Measurements from ENCODE around the genes NPEPPS and TBKBP1.

DNA sequence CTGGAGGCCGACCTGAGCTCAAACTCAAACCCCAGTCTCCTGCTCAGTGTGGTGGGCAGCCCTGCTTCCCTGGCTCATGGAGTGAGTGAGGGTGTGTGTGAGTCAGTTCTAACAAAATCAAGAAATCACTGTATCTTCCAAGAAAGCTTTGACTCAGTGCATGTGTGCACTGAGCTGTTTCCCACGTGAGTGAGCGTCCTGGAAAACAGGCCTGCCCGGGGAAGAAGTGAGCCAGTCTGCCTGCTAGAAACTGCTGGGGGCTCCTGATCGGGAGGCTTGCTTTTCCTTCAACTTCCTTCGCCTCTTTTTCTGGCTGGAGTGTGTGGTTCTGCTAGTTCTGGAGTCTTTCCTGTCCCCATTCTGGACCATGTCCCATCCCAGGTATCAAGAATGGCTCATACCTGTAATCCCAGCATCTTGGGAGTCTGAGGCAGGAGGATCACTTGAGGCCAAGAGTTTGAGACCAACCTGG, 15.1 kb upstream of the WNT3 start:
- PRO-cap, 2 experiments: no peak in any of the 2 experiments

DNA sequence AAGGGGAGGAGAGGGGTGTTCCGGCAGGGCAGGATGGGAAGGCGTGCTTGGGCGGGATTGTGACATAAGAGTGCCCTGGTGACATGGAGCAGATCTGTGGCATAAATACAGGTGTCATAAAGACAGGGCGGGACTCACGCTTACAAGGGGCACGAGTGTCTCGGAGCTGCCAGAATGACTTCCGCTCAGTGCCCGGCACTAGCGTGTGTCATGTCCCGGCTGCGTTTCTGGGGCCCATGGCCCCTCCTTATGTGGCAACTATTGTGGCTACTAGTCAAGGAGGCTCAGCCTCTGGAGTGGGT, 37.9 kb upstream of the RPRML start:
- PRO-cap, 2 experiments: no peak in any of the 2 experiments

DNA sequence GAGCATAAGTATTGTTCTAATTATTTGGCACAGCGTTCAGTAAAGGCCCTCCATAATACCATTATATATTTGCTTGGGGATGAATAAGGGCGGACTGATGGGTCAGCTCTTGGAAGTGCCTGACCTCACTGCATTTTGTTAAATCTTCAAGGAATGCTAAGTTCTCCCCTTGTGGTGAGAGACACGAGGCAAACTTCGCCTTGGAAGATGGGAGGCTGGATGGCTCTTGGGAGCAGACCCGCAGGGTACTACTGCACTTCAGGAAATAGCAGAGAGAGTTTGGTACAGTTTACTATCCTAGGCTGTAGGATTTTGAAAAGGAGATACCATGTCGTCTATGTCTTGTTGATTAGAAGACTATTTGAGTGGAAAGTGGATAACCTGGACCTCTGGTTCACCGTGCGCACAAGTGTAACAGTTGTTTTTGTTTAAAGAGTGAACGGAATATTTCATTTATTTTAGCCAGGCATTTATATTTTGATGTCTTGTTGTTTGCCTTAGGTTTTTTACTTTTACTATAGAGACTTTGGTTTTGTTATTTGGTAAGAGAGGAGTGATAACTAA, 87.1 kb upstream of the RPRML start:
- PRO-cap, 2 experiments: no peak in any of the 2 experiments

GRCh38 chr17:47067200-47067958, 88.3 kb upstream of the RPRML start:
- PRO-cap, 2 experiments: peak in 2 of 2 experiments; most common minus-strand start chr17:47067519 (in 1)

DNA sequence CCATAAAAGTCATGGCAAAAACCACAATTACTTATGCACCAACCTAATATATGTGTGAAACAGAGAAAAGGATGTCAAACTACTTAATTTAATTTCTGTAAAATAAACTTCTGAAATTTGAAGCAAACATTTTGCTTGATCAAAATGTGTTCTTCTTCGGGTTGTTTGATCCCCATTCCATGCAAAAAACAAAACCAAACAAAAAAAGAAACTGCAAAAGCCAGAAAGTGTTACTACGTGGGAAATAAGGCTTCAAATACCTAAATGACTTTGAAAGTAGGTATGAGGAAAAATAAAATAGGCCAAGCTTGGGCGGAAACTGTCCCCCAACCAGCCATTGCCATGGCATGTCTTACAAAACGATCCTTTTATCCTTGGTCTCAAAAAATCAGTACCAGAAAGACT, 70.6 kb downstream of the CDC27 start:
- PRO-cap, 2 experiments: no peak in any of the 2 experiments

- PRO-cap, 2 experiments: no peak in any of the 2 experiments
These were observed 12.8 kb downstream of the CDC27 start for GRCh38 chr17:47176238-47176818.

DNA sequence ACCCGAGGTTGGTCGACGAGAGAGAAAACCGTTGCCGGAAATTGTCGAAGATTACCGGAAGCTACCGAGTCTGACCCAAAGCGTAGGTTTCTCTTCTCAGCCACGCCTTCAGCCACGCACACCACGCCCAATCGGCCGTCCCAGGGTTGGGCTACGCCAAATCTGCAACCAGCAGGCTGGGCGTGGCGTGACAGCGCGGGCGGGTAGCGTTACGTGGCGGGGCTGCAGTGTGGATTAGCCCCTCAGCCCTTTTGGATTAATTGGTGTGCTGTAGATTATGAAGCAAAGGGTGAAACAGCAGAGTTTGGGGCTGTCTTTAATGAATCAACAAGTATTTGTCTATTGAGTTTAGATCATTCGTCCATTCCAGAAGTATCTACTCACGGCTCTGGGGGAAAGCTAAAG, 297 bp upstream of the CDC27 start:
- PRO-cap, 2 experiments: peak in 2 of 2 experiments; most common plus-strand start position 171 of the sequence (in 1)

DNA sequence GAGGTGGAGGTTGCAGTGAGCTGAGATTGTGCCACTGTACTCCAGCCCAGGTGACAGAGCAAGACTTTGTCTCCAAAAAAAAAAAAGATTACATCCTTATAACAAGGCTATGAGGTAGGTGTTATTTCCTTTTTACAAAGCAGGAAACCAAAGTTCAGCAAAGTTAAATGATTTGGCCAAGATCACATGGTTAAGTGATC, 8.1 kb downstream of the MYL4 start:
- PRO-cap, 2 experiments: no peak in any of the 2 experiments

DNA sequence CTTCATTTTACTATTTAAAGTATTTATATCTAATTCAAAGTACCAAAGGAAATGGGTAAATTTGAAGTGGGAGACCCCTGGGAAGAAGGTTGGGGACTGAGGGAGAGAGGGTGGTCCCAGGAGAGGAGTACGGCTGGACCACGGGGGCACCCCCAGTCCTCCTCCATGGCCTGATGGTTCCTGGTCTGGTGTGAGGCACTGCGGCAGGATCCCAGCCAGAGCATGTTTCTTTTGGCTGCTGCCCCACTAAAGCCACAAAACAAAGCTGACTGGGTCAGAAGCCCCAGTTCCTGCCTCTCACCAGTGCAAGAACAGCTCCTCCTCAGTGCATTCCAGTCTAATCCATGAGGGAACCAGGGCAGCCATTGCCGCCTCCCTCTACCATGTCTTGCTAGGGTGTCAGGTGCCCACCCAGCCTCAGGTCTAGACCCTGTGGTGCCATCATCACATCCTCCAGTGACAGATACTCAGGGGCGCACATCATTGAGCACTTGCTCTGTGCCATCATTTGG, 29.5 kb upstream of the EFCAB13 start:
- PRO-cap, 2 experiments: peak in 1 of 2 experiments; most common plus-strand start position 286 of the sequence (in 1); most common minus-strand start position 182 of the sequence (in 1)

DNA sequence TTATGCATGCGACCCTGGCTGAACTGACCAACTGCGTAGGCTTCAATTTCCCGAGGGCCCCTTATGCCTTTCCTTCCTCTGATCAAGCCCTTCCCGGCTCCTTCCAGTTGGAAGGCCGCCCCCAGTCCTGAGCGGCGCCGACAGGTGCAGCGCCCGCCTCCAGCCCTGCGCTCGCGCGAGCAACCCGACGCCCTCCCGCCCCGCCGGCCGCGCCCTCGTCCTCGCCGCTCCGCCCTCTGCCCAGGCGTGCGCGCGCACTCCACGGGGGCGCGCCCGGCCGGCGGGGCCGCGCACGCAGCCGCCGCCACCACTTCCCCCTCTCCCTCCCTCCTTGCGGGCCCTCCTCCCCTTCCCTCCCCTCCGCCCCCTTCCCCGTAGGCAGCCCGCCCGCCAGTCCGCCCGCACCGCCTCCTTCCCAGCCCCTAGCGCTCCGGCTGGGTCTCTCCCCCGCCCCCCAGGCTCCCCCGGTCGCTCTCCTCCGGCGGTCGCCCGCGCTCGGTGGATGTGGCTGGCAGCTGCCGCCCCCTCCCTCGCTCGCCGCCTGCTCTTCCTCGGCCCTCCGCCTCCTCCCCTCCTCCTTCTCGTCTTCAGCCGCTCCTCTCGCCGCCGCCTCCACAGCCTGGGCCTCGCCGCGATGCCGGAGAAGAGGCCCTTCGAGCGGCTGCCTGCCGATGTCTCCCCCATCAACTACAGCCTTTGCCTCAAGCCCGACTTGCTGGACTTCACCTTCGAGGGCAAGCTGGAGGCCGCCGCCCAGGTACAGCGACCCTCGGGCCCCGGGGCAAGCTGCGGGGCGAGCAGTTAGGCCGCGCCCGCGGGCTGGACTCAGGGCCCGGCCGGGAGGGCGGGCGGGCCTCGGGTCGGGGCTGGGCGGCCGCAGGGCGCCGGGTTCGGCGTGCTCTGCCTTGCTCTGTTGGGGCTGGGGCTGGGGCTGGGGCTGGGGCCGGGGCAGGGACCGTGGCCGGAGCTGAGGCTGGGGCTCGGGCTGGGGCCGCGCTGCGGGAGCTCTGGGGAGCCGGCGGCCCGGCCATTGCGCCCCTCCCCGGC, at the start of gene NPEPPS:
TSS of gene NPEPPS (plus strand) at position 310 of the 1,047 bp plus-strand sequence.
- PRO-cap, 2 experiments: peak in 2 of 2 experiments; most common plus-strand start position 377 of the sequence (in 1); most common minus-strand start position 189 of the sequence (in 1)

- PRO-cap, 2 experiments: no peak in any of the 2 experiments
These were observed 15.4 kb downstream of the KPNB1 start for GRCh38 chr17:47664750-47665900.

DNA sequence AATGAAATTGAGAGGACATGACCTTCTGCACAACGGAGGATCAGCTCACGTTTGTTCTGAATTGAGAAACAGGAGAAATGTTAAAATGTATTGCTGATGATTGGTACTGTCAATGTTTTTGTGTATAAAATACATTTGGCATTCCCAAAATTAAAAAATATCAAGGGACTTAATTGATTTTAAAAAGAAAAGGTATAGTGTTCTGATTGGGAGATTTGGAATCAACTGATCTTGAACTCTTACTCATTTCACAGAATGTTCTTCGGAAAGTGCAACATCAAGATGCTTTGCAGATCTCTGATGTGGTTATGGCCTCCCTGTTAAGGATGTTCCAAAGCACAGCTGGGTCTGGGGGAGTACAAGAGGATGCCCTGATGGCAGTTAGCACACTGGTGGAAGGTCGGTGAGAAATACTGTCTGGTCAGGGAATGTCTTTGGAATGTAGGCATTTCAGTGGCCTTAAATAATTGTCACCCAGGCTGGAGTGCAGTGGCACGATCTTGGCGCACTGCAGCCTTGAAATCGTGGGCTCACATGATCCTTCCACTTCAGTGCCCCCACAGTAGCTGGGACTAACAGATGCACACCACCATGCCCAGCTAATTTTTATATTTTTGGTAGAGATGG, 19.5 kb upstream of the TBKBP1 start:
- PRO-cap, 2 experiments: no peak in any of the 2 experiments

GRCh38 chr17:47677643-47678673, 16.0 kb upstream of the TBKBP1 start:
- PRO-cap, 2 experiments: no peak in any of the 2 experiments

GRCh38 chr17:47680236-47680708, 13.7 kb upstream of the TBKBP1 start:
- PRO-cap, 2 experiments: no peak in any of the 2 experiments

DNA sequence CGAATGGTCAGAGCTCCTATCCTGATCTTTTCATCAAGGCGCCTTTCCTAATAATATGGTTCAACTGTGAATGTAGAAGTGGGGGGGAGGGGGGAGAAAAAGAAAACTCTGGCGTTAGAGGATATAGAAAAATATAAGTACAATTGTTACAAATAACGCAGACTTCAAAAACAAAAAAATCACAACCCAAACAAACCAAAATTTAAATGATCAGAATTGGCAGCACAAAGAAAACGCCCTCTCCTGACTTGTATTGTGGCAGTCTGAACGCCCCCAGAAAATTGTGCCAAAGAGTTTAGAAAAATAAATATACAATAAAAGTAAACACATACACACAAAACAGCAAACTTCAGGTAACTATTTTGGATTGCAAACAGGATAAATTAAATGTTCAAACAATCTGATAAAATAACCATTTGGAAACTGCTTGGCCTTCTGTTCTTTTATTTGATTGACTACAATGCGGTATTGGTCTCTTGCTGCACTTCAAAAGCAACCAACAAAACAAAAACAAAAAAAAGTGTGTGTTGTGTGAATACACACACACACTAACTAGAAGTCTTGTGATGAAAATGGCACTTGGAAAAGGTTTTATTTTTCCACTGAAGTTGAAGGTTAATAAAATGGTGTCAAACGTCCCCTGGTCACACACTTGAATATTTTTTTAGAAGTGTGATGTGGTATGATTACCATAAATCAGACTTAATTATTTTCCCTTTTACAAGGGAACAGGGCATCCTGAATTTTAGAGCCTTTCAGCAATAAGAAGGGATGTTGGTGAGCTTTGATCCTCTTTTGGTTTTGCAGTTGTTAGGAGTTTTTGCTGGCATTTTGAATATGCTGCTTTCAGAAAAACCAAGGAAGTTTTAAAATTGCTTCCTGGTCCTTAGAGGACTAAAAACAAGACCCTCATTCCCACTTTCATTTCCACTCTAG, 10.5 kb upstream of the TBKBP1 start:
- PRO-cap, 2 experiments: no peak in any of the 2 experiments

DNA sequence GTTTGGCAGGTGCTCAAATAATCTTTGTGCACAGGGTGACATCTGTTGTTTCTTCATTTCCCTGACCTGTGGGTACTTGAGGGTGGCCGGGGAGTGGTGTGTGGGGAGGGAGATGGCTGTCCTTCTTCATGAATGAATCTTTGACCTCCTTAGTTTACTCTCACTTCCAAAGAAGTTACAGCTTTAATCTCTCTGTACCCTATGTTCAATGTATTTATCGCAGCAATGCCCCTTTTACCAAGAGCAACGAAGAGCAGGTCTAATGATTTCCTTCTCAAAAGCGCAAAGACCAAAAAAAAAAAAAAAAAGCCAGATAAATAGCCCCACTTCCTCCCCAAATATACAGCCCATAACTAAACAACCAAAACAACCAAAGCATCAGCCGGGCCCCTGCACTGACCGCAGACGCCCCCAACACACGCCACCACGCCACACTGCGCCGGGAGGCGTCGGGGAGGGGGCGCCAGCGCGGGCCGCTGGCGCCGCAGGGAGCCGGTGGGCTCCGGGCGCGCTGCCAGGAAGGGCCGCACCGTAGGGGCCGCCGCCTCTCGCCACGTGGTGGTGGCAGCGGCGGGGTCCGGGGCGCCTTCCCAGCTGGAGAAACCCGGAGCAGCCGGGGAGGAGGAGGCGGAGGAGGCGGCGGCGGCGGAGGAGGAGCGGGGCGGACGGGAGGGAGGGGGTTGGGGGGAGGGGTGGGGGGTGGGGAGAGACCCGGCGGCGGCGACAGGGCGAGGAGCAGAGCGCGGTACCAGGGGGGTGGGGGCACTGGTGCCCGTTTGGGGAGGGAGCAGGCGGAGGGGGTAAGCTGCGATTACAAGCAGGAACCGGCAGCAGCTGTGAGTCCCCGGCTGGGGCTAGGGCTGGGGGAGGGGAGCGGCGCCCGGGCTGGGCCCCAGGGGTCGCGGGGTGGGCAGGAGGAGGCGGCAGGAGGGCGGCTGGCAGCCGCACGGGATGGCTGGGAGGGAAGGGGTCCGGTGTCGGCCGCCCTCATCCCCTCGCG, at the start of gene TBKBP1:
TSS of gene TBKBP1 (plus strand) at position 803 of the 1,000 bp plus-strand sequence.
- PRO-cap, 2 experiments: peak in 2 of 2 experiments; most common plus-strand start position 706 of the sequence (in 2); most common minus-strand start position 615 of the sequence (in 1)

GRCh38 chr17:47734659-47735489, 1.8 kb downstream of the TBX21 start:
- PRO-cap, 2 experiments: no peak in any of the 2 experiments

DNA sequence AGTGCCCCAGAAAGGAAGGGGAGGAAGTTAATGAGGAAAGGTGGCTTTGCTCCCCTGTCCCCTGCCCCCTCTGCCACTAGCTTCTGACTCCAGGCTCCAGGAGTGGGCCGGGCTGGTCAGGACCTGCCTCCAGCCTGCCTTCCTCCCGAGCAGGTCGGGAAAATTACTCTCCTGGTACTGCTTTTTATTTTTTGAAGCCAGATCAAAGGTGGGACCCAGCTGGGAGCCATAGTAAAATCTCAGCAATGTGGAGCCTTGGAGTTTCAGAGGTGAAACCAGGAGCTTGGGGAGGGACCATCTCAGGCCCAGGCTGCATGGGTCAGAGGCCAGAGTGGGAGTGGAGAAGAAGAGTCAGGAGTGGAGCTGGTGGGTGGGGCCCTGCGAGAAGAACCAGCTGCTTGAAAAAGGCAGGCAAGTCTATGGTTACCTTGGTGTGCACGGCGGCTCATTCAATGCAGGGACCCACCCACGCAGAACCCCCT, 10.4 kb upstream of the SP2 start:
- PRO-cap, 2 experiments: no peak in any of the 2 experiments

DNA sequence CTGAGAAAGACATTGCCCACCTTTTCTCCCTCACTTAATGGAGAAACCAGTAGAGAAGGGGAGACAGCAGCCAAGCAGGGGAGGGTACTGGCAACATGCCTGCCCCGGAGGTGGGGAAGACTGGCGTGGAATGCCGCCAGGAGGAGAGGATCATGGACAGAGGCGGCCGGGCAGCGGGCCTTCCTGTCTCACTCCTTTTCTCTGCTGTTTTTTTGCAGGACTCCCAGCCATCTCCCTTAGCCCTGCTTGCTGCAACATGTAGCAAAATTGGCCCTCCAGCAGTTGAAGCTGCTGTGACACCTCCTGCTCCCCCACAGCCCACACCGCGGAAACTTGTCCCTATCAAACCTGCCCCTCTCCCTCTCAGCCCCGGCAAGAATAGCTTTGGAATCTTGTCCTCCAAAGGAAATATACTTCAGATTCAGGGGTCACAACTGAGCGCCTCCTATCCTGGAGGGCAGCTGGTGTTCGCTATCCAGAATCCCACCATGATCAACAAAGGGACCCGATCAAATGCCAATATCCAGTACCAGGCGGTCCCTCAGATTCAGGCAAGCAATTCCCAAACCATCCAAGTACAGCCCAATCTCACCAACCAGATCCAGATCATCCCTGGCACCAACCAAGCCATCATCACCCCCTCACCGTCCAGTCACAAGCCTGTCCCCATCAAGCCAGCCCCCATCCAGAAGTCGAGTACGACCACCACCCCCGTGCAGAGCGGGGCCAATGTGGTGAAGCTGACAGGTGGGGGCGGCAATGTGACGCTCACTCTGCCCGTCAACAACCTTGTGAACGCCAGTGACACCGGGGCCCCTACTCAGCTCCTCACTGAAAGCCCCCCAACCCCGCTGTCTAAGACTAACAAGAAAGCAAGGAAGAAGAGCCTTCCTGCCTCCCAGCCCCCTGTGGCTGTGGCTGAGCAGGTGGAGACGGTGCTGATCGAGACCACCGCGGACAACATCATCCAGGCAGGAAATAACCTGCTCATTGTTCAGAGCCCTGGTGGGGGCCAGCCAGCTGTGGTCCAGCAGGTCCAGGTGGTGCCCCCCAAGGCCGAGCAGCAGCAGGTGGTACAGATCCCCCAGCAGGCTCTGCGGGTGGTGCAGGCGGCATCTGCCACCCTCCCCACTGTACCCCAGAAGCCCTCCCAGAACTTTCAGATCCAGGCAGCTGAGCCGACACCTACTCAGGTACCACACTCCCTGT, 20.3 kb downstream of the SP2 start:
- PRO-cap, 2 experiments: peak in 1 of 2 experiments; most common plus-strand start position 145 of the sequence (in 1)

DNA sequence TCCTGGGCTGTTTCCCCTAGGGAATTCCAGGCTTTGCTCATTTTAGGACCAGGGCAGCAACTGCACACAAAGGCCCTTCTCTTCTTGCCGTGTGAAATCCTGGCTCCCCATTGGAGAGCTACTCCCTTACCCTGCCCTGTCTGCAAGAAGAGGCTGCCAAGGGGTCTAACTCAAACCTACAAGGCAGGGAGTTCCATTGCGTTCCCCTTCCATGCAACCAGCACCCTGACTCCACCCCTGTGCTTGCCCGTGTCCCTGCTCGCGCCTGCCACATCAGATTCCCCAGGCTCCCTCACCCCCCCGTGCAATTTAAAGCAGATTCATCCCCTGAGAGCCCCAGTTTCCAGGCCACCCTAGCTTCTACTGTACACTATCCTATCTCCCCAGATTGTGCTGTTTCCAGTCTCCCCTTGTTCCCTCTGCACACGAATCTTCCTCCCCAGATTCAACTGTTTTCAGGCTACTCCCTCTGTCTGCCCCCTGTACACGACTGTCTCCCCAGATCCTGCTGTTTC, 23.2 kb downstream of the COPZ2 start:
- PRO-cap, 2 experiments: no peak in any of the 2 experiments